ENCODE measurements around the genes HBA1, PDIA2, NHLRC4 and STUB1.

GRCh38 chr16:60880-61471, 7.3 kb downstream of the SNRNP25 start:
- PRO-cap, 2 experiments, result peak in 1 of 2 experiments; most common minus-strand start chr16:61351 (in 1)

DNA sequence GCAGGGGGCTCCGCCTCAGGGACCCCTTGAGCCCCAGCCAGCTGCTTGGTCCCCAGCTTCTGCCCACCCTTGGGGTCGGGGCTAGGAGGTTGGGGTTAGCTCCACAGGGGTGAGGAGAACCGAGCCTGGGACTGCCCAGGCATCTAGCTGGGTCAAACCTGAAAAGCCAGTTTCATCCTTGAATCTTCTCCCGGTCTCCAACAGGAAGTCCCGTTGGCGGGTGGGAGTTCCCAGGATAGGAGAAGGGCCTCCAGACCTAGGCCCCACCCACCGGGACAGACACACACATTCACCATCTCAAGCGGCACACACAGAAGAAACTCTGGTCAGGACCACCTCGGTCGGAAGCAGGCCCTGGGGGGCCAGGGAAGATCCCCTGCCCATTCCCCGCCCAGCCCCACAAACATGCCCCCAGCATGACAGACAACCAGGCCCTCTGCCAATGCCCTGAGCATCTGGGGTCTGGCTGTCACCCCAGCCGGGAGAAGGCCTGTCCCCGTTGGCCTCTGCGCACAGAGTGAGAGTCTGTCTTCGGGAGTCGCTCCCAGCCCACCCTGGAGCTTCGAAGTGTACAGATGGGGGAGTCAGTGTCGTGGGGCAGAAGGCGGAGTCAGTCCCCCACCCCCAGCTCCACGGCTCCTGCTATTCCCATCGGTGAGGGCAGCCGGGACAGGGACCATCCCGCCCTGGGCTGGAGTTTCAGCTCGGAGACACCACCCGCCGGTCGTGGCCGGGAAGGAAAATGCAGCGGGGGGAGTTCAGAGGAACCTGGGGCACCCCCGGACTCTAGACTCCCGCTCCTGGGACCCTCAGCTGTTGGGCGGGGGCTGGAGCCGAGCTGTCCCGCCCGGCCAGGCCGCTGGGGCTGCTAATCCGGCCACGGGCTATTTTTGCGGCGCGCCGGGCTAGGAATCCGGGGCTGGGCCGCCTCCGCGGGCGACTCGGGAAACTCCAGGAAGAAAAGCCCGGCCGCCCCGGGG, 773 bp downstream of the RHBDF1 start:
- PRO-cap, 2 experiments, result peak in 2 of 2 experiments; most common plus-strand start position 313 of the sequence (in 2)

DNA sequence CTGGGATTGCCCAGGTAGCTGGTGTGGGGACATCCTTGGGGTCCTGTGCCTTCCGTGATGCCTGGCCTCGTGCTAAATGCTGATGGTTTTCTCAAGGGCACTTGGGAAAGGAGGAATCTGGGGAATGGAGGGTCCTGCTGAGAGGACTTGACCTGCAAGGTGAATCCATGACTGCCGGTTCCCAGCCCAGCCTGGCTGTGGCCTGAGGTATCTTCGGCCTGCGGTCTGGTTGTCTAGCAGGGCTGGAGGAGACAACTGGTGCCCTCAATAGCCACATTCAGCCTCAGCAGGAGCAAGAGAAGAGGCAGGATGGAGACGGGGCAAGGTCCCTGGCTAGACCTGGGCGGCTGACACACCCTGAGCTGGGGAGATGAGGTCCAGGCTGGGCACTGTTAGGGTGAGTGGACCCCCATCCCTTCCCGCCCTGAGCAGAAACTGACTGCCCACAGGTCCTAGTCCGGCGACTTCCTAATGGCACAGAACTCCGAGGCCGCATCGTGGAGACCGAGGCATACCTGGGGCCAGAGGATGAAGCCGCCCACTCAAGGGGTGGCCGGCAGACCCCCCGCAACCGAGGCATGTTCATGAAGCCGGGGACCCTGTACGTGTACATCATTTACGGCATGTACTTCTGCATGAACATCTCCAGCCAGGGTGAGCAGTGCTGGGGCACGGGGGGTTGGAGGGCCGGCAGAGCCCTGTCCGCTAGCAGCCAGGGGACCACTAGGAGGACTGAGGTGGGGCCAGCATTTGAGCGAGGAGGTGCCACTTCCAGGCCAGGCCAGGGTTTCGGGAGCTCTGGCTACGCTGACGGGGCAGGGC, 4.8 kb downstream of the MPG start:
- PRO-cap, 2 experiments, result no peak in any of the 2 experiments

- PRO-cap, 2 experiments, result no peak in any of the 2 experiments
These were observed 10.6 kb downstream of the MPG start for GRCh38 chr16:88616-88934.

GRCh38 chr16:89624-90177, 11.7 kb downstream of the MPG start:
- PRO-cap, 2 experiments, result no peak in any of the 2 experiments

DNA sequence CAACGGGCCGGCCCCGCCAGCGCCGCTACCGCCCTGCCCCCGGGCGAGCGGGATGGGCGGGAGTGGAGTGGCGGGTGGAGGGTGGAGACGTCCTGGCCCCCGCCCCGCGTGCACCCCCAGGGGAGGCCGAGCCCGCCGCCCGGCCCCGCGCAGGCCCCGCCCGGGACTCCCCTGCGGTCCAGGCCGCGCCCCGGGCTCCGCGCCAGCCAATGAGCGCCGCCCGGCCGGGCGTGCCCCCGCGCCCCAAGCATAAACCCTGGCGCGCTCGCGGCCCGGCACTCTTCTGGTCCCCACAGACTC, at the start of gene HBA1:
HBA1 (plus strand) TSS at position 278 of the 300 bp plus-strand sequence.
- PRO-cap, 2 experiments, result no peak in any of the 2 experiments

DNA sequence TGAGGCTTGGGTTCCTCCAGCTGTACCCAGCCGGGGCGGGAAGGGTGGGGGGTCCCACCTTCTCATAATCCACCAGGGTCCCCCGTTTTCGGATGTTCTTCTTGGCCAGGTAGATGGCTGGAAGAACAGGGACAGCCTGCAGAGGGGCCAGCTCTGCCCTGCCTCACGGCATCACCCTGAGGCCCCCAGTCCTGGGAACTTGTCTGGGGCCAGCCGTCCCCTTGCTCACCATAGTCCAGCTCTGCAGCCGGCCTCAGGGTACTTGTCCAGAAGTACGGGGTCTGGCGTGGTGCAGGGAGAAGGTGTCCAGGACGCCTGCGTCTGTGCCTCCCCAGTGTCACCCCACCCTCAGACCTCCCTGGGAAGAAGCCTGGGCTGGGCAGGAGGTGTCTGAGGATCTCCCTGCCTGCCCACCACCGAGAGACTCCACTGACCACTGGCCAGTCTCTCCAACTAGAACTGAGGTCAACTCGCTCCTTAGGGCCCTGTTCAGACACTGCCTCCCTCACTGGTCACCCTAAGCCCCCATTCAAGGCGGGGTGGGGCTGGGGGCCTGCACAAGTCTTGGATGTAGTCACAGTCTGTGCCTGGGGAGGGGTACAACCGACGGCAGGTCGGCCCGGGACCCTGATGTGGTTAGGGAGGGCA, 1.6 kb downstream of the RGS11 start:
- PRO-cap, 2 experiments, result no peak in any of the 2 experiments

GRCh38 chr16:282922-283402, at the start of gene PDIA2:
Gene PDIA2 (plus strand): TSS chr16:283164.
- PRO-cap, 2 experiments, result no peak in any of the 2 experiments

DNA sequence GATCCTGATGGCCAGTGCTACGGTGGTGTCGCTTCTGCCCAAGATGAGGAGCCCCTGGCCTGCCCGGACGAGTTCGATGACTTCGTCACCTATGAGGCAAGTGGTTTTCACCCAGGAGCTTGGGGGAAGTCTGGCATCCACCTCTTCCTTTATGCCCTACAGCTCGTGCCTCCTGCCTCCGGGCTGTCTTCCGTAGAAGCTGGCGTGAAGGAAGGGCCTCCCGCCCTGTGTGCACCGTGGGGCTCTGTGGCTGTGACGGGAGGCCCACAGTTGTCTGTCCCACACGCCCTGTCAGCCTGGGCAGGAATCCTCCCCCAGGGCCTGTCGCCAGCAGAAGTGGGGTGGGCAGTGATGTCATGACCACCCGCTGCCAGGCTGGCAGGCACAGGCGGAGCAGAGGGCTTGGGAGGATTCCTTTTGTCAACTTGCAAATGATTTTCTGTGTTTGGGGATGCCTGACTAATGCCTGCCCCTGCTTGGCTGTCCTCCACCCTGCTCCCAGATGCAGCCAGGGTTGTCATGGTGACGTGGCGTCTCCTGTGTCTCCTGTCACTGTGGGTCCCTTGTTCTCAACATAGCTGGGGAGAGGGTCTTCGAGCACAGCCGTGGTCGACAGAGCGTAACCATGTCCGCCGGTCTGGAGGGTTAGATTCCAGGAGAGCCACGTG, 46.0 kb downstream of the RAB11FIP3 start:
- PRO-cap, 2 experiments, result no peak in any of the 2 experiments

DNA sequence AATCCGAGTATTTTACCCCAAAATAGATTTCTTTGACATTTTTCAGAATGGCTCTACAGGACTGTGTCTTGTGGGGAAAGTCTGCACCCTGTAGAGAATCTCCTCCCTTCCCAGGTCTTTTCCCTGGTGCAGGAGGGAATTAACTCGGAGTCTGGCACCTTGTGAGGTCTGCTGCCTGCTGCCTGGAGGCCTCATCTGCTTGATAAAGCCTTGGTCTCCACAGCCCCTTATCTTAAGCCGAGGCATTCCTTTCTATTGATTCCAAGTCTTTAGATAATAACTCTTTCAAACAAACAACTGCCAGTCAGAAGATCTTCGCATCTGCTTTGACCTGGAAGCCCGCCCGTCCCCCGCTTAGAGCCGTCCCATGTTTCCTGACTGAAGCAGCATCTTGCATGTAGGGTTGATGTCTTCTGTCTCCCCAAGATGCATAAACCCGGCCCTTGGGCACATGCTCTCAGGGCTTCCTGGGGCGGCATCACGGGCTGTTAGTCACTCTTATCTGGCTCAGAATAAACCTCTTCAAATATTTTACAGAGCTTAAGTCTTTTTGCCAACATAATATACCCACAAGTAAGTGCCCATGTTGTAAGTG, 43.9 kb upstream of the CAPN15 start:
- PRO-cap, 2 experiments, result no peak in any of the 2 experiments

DNA sequence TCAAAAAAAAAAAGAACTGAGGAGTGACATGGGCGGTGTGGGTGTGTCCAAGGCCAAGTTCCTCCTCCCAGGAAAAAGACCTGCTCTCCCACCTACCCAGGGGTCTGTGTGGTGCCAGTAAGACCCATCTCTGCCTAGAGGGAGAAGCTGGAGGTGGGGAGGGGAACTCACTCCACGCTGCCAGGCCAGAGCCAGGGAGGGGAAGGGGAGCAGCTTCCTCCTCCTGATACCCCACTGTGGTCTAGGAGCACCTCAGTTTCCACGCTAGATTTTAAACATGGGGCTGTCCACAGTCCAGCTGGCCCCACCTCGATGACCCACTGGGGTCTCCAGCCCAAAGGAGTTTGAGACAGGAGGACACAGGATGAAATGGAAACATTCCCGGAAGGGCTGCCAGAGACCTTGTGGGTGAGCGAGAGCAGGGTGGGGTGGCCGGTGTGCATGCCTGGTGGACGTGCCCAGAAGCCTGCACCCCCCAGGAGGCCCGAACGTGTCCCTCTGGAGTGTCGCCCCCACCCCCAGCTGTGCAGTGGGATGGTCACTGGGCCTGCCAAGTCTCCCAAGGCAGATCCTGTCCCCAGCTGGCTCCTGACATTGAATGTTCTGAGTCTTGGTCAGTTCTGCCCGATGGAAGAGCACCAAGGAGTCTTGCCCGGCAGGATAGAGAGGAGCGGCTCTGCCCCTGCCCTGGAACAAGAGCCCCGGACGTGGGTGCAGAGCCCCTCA, 3.4 kb upstream of the CAPN15 start:
- PRO-cap, 2 experiments, result no peak in any of the 2 experiments

DNA sequence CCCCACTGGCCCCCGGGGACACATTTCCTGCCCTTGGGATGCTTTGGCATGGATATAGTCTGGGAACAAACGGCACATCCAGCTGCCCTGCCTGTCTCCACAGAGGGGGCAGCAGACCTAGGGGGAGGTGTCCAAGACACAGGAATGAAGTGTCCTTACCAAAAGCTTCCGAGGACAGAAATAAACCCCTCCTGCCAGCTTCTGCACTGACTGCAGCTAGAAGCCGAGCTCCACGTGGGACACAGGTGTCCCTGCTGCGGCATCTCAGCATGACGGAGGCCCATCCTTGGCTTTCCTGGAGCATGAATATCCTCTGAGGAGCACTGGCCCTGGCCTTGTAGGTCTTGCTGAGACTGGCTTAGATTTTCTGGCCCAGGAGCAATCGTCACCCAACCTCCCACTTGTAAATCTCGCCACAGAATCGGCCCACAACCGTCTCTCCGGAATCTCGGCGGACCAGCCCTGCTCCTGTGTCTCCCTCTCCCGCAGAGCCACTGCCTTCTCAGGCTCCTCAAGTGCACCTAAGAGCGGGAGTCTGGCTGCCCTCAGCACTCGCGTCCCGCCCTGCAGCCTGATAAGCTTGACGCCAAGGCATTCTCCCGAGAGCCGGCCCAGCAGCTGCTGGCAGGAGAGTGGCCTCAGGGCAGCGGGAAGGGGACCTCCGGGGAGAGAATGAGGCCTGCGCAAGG, 1.1 kb upstream of the CAPN15 start:
- PRO-cap, 2 experiments, result no peak in any of the 2 experiments

GRCh38 chr16:528678-529806, 1.5 kb downstream of the CAPN15 start:
- PRO-cap, 2 experiments, result peak in 2 of 2 experiments; most common plus-strand start chr16:528963 (in 1); most common minus-strand start chr16:528862 (in 2)

DNA sequence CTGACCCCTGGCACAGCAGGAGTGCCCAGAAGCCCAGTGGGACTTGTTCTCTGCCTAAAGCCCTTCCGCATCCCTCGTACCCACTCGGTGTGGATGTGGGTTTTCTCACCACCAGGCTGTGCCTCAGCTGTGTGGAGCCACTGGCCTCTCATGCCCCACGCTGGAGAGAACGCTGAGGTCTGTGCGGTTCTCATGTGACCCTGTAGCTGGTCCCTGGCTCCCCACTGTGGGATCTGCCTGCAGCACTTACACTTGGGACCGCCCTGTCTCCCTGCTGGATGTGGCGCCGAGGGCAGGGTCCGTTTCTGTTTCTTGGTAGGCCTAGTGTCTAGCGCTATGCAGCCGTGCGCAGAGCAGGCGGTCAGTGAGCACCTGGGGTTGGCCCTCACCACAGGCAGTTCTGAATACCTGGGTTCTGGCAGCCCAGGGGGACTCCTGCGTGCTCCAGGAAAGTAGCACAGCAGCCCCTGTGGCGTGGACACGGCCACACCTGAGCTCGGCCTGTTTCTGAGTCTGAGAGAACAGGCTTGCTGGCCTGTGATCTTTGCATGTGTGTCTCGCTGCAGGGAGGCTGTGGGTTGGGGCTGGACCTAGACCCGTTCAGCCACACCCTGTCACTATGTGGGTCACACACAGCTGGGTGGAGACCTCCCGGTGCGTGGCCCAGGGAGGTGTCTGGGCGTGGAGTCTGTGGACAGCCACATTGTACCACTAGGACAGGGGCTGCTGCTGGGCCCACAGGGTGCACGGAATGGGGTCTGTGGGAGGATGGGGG, 2.7 kb downstream of the CAPN15 start:
- PRO-cap, 2 experiments, result peak in 1 of 2 experiments; most common plus-strand start position 364 of the sequence (in 1); most common minus-strand start position 248 of the sequence (in 1)

DNA sequence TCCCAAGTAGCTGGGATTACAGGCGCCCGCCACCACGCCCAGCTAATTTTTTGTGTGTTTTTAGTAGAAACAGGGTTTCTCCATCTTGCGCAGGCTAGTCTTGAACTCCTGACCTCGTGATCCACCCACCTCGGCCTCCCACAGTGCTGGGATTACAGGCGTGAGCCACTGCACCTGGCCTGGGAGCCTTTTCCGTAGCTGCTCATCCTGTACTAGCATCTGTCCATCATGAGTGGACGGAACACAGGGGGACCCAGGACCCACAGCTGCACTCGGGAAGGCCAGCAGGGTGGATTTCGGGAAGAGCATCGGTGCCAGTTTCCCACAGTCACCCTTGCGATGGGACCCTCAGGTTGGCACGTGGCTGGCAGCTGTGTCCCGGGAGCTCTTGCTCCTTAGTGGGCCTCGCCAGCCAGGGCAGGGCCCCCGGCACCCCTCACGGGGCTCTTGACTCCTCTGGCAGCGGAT, 9.1 kb downstream of the CAPN15 start:
- PRO-cap, 2 experiments, result no peak in any of the 2 experiments

GRCh38 chr16:566526-567652, at the start of gene NHLRC4:
Gene NHLRC4 (plus strand): TSS chr16:567005.
- PRO-cap, 2 experiments, result no peak in any of the 2 experiments

DNA sequence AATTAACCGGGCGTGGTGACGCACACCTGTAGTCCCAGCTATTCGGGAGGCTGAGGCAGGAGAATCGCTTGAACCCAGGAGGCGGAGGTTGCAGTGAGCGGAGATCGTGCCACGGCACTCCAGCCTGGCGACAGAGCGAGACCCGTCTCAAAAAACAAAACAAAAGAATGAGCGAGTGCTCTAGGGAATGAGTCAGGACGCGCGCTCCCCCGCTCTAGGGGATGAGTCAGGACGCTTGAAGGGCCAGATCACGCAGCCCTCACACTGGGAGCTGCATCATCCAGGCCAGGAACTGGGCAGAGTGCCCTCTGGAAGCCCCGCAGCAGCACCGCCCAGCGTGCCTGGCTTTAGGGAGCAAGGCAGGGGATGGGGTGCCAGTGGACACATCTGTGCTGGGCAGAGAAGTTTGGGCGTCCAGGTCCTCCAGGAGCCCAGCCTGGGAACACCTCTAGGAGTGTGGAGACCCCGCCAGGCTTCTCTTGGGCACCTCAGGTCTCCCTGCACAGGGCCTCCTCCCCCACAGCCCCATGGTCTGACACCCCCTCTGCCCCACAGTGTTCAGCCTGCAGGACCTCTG, 3.9 kb upstream of the WFIKKN1 start:
- PRO-cap, 2 experiments, result no peak in any of the 2 experiments

- PRO-cap, 2 experiments, result no peak in any of the 2 experiments
These were observed 343 bp downstream of the METTL26 start for GRCh38 chr16:635840-636083.

DNA sequence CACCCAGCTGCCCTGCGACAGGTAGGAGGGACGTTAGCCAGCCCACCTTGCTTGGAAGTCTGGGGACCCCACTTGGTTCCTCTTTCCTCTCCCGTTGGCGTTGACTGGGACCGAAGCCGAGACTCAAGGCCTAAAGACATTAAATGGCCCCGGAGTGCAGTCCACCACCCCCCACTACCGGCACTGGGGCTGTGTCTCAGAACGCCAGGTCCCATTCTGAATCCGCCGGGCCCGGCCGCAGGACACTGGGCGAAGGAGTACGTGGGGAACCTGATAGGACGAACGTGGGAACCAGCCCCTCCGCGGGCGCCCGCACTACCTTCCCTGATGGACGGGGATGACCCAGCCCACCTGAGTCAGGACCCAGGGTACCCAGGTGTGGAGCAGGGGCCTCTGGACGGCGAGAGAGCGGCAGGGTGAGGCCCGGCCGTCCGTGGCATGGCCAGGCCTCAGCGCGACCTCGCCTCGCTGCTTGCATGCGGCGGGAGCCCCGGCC, 513 bp upstream of the WDR90 start:
- PRO-cap, 2 experiments, result peak in 1 of 2 experiments; most common plus-strand start position 214 of the sequence (in 1)

GRCh38 chr16:679943-680931, at the start of gene STUB1:
Gene STUB1 (plus strand): TSS chr16:680410.
- PRO-cap, 2 experiments, result peak in 2 of 2 experiments; most common plus-strand start chr16:680431 (in 2); most common minus-strand start chr16:680303 (in 2)